Melanocyte of skin (primary cell): ENCODE results near the genes SRXN1 and TMEM74B.

GRCh38 chr20:329394-330359 lies 4.3 kb downstream of the SOX12 start:
- CAGE, long polyA plus RNA, 2 experiments = no peak in any of the 2 experiments

DNA sequence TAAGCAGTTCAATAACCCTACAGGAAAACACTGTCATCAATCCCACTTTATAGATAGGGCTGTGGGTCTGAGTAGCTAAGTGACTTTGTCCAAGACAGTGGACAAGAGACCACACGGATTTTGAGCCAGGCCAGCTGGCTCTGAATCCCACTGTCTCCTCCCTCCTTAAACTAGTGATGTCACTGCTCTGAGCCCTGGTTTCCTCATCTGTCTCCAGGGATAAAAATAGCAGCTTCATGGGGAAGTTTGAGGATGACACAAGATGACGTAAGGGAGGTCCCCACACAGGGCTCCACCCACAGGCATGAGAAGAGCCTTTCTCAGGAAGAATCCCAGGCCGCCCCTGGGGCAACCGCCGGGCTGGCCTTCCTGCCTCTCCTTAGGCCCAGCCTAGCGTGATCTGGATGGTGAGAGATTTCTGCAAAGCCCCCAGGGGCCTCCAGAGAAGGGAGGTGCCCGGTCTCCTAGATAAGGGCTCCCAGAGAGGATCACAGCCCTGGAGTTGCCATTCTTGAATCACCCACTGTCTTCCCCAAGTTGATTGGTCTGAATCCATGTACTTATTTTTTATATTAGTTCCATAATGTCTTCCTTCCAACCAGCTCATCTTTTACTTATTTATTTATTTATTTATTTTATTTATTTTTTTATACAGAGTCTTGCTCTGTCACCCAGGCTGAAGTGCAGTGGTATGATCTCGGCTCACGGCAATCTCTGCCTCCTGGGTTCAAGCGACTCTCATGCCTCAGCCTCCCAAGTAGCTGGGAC lies 7.0 kb upstream of the TRIB3 start:
- CAGE, long polyA plus RNA, 2 experiments = no peak in any of the 2 experiments

GRCh38 chr20:406792-407998 lies 904 bp upstream of the RBCK1 start:
- CAGE, long polyA plus RNA, 2 experiments = no peak in any of the 2 experiments

- CAGE, long polyA plus RNA, 2 experiments = no peak in any of the 2 experiments
These were observed 868 bp downstream of the RBCK1 start for GRCh38 chr20:409043-409290.

DNA sequence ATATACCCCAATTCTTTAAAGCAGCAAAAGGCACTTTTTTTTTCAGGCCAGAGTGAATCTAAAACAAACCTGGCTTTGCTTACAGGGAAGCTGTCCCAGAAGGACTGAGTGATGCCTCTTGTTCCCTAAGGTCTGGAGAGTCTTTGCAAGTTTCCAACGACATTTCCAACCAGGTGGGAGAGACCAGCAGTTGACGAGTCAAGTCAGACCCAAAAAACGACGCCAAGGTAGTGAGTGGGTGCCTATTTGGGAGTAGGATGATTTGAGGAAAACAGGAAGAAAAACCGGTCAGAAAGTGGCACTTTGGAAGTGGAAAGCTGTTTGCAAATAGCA lies 25.0 kb downstream of the TBC1D20 start:
- CAGE, long polyA plus RNA, 2 experiments = no peak in any of the 2 experiments

- CAGE, long polyA plus RNA, 2 experiments = no peak in any of the 2 experiments
These were observed 17.5 kb downstream of the TBC1D20 start for GRCh38 chr20:444928-445206.

GRCh38 chr20:461377-462182 lies 753 bp downstream of the TBC1D20 start:
- CAGE, long polyA plus RNA, 2 experiments = no peak in any of the 2 experiments

GRCh38 chr20:646516-647835 lies 6.0 kb downstream of the SRXN1 start:
- CAGE, long polyA plus RNA, 2 experiments = no peak in any of the 2 experiments

- CAGE, long polyA plus RNA, 2 experiments = no peak in any of the 2 experiments
These were observed at the start of gene SRXN1 for GRCh38 chr20:652814-653857. TSS of gene SRXN1 (minus strand) at chr20:653200.

GRCh38 chr20:669508-669859 lies 6.1 kb downstream of the SCRT2 start:
- CAGE, long polyA plus RNA, 2 experiments = no peak in any of the 2 experiments

- CAGE, long polyA plus RNA, 2 experiments = no peak in any of the 2 experiments
These were observed 33.3 kb upstream of the ANGPT4 start for GRCh38 chr20:949423-949837.

DNA sequence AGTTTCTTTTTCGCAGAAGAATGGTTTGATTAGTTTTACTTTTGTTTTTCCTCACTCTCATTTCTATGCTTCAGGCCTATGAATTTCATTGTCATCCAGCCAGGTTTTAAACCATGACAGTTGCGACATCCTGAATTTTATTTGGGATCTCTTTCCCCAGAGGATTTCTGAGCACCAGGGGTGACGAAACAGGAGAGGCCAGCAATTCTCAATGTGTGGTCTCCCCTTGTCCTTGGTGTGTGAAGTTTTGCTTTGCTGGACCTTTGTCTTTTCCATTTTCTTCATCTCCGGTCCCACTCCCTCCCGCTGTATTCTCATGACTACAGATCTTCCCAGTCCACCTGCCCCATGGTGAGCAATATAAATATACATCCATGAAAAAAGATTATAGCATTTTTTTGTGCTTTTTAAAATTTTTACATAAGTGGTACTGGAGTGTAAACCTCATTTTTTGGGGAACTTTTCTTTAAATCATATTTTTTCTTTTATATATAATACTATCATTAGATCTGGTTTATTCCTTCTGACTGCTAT lies 4.7 kb downstream of the PSMF1 start:
- CAGE, long polyA plus RNA, 2 experiments = no peak in any of the 2 experiments

GRCh38 chr20:1184523-1185762 lies at the start of gene TMEM74B:
TSS of gene TMEM74B (minus strand) at chr20:1184981.
- CAGE, long polyA plus RNA, 2 experiments = no peak in any of the 2 experiments

DNA sequence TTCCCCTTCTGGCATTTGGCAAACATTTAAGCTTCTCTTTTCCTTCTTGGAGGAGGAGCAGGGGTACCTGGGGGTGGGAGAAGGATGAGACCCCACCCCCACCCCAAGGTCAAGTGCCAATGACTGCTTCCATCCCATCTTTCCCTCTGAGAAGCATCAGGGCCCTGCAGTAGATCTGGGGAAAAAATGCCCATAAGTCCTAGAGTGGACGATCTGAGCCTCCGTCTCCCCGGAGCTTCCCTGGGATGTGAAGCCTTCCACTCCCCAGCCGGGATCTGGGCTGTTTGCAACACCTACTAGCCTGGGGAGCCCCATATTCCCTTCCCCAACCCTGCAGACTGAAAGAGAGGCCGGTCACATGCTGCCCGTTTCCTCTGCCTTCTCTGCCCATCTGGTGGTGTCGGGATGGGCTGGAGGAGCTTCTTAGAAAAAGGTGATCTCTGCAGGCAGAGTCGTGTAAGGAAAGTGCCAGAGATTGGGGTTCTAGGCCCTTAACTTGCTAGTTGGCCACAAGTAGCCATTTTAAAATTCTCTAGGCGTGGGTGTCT lies 1.0 kb downstream of the SNPH start:
- CAGE, long polyA plus RNA, 2 experiments = no peak in any of the 2 experiments

- CAGE, long polyA plus RNA, 2 experiments = no peak in any of the 2 experiments
These were observed 28.0 kb downstream of the SDCBP2 start for GRCh38 chr20:1300852-1301497.

DNA sequence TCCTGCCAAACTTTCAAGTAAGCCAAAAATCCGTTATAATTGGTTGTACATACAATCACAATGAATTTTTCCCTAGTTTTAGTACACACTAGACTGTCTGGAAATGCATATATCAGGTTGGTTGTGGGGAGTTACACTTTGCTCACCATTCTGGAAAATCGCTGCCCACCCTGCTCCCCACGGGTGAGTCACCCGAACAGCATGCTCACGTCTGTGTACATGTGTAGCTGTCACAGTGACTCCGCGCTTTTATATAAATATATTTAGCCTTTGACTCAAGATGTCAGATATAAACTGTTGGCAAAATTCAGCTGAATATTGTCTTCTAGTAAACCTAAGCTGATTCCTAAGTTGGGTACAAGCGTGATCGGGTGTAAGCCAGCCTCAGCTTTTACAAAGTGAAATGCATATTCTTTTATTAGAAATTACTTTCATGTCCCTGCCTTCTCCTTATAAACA lies 4.4 kb downstream of the SDCBP2 start:
- CAGE, long polyA plus RNA, 2 experiments = no peak in any of the 2 experiments

- CAGE, long polyA plus RNA, 2 experiments = no peak in any of the 2 experiments
These were observed 3.2 kb downstream of the FKBP1A start for GRCh38 chr20:1389500-1390146.

DNA sequence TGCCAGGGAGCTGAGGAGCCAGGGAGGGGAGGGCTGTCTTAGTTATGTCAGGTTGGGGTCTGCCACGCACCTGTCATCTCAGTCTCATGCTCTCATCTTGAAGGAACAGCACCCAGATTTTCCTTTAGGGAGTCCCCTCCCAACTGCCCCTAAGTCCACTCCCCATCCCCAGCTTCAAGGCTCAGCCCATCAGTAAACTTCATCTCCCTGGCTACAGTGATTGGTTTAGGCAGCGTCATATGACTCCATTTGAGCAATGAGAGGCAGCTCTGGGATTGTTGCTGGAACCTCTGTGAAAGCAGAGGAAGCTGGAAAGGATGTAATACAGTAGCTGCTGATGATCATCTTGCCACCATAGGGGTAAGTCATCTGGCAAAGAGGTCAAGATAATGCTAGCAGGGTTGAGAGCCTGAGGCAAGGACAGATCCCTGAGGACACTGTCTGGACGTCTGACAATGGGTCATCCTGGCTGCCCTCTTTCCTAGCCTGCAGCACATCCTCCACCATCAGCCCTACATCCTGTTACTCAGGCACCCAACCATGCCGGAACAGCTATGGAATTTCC lies 25.4 kb upstream of the FKBP1A start:
- CAGE, long polyA plus RNA, 2 experiments = no peak in any of the 2 experiments

DNA sequence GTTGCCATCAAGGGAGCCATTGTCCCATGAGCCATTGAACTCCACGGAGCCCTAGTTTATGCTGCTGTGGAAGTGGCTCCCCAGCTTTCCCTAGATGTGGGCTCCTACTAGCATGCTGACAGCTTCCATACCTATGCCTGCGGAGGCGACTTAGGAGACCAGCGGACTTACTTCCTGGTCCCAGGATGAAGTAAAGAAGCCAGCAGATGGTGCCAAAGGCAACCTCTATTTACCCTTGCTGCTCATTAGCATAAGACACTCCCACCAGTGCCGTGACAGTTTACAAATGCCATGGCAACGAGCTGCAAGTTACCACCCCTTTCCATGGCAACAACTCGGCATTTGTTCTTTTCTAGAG lies 30.9 kb upstream of the FKBP1A start:
- CAGE, long polyA plus RNA, 2 experiments = no peak in any of the 2 experiments

DNA sequence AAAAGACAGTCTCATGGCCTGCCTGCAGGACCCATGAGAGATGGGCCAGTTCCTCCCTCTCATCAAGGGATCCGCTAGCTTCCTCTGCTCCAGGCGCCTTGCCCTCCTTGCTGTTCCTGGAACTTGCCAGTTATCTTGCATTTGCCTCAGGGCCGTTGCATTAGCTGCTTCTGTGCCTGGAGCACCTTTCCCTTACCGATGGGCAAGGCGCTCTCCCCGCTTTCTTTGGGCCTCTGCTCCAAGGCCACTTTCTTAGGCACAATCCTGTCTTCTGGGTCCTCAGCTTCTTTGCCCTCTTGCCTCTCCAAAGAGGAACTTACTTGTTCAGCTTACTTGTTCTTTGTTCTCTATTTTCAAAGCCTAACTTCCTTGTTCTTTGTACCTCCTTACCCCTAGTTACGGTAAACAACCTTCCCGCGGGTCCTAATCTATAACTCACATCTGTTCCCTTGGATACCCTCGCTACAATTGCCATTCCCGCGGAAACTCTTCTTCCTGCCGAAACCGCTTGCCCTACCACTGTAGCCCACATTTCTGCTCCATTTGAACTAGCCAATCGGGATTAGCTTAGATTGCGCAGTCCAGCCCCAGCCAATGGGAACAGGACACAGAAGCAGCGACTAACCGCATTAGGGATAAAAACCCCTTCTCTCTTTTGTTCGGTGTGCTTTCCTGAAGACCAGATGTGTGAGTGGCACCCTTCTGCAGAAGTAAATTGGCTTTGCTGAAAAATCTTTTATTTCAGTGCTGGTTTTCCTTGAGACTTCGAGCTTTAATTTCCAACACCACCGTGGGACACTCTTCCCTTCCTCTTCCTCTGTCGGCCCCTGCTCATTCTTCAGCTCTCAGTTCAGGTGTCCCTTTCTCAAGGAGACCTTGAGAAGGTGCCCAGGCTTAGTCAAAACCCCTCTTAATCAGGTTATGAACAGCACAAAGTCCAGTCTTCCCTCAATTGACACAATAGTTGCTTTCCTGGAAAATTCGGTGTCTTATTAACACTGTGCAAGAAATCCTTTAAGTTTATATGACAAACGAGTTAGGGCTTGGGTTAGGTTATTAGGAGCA lies 1.1 kb upstream of the NSFL1C start:
- CAGE, long polyA plus RNA, 2 experiments = no peak in any of the 2 experiments